Ileum (tissue), 1 donor: ENCODE measurements around the genes SLC2A8, RPL12, STXBP1, PTRH1 and SH2D3C.

DNA sequence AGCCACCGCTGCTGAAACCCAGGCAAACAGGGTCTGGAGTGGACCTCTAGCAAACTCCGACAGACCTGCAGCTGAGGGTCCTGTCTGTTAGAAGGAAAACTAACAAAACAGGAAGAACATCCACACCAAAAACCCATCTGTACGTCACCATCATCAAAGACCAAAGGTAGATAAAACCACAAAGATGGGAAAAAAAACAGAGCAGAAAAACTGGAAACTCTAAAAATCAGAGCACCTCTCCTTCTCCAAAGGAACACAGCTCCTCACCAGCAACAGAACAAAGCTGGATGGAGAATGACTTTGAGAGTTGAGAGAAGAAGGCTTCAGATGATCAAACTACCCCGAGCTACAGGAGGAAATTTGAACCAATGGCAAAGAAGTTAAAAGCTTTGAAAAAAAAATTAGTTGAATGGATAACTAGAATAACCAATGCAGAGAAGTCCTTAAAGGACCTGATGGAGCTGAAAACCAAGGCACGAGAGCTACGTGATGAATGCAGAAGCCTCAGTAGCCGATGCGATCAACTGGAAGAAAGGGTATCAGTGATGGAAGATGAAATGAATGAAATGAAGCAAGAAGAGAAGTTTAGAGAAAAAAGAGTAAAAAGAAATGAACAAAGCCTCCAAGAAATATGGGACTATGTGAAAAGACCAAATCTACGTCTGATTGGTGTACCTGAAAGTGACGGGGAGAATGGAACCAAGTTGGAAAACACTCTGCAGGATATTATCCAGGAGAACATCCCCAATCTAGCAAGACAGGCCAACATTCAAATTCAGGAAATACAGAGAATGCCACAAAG, 79.5 kb downstream of the RALGPS1 start:
- PRO-cap, result no peak

DNA sequence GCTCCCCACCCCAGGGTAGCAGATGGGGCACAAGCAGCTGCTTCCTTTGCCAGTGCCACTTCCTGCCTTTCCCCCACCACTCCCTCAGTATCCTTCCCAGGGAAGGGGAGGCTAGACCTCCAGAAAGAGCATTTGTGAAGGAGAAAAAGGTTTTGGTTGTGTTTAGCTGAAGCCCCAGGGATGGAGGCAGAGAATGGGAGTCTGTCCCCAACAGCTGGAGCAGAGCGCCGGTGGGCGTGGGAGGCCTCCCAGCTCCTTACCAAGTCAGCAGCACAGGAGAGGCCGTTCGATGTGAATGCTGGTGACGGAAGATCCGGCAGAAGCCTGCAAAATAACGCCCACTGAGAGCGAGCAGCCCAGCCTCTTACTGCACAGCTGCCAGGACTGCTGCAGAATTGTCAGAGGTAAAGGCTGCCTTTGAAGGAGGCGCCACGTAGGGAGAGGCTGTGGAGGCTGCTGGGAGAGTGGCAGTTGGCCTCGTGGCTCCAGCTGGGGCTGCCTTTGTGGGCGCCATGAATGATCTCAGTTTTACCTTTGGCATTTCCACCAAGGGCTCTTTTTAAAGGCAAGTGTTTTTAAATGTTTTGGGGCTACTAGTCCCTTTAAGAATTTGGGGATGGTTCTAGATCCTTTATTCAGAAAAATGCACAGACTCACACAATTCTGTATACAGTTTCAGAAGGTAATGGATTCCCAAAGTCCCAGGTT, 26.2 kb downstream of the ANGPTL2 start:
- PRO-cap, result no peak

DNA sequence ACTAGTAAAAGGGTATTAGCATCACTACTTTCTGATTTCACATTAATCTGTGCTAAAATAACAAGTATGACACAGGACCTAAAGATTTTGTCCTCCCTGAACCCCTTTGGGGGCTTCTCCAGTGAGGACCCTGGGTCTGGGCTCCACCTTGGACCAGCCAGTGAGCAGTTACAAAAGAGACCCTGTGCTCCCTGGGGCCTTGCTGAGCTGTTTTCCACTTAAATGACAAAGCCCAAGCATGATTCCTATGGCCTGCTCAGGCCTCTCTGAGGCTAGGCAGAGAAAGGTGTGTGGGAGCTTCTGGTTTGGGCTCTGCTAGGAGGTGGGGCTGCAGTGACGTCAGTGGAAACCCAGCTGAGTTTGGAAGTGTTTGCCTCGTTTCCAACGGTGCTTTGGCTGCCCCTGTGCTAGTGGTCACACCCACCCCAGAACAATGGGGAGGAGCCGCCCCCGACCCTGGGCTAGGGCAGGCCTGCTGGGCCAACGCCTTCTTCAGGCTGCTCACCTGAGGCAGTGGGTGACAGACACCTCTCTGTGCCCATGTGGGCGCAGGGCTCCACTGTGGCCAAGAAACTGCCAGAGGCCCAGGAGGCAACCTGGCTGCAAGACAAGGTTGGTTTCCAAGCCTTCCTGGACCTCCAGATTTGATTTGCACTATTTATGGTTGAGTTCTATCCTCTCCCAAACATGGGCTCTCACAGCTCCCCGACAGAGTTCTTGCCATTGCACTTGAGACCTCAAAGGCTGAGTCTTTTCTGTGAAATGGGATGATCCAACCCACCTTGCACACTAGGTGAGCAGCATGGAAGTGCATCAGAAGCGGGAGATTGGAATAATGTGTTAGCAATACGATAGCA, 10.3 kb downstream of the ANGPTL2 start:
- PRO-cap, result no peak

DNA sequence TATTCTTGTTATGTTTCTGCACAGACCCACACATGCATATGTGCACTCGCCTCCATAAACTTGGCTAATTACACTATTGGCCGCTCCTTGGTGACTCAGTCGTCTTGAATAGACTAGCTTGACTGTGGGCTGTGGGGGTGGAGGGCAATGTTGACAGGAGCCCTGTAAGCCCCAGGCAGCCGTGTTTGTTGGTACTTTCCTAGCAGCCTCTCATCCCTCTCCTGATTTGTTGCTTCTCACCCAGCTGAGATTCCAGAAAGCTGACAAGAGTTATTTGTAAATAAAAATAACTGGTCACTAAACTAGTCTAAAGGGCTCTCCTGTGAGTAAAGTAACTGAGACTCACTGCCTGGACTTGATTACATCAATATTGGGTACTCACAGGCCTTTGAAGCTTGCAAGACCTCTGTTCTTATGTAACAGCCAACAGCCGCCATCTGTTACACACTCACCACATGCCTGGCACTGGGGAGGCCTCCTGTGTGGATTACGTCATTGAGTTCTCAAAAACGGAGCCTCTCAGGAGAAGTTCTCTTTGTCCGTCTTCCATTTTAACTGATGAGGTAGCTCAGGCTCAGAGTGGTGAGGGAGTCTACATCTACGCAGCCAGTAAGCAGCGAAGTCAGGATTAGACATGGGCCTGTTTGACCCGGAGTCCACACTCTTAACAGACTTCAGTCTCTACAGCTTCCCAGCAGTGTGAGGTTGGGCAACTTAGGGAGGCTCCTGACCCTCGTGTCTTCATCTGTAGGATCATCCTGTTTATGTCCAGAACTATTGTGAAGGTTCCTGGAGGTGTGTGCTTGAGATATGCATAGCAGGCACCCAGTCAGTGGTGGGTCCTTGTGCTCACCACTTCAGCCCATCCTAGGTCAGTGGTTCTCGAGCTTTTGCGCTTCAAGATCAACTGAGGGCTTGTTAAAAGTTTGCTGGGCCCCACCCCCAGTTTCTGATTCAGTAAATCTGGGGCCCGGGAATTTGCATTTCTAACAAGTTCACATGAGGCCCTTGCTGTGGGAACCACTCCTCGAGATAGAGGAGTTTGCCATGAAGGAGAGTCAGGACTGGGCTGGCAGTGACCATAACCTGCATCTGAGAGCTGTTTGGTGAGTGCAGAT, 8.9 kb upstream of the ANGPTL2 start:
- PRO-cap, result no peak

GRCh38 chr9:127132931-127133575, 10.6 kb upstream of the ANGPTL2 start:
- PRO-cap, result no peak

GRCh38 chr9:127396614-127397609, at the start of gene SLC2A8:
TSS of gene SLC2A8 (plus strand) at chr9:127397169.
- PRO-cap, result unidirectional peak, minus-strand start at chr9:127396709; unidirectional peak, plus-strand start at chr9:127397201

- PRO-cap, result no peak
These were observed 2.7 kb downstream of the RPL12 start for GRCh38 chr9:127448538-127448881.

GRCh38 chr9:127451178-127451712, at the start of gene RPL12:
TSS of gene RPL12 (minus strand) at chr9:127451406.
- PRO-cap, result bidirectional peak, plus-strand start at chr9:127451510, minus-strand start at chr9:127451405

GRCh38 chr9:127473415-127474379, 22.4 kb downstream of the LRSAM1 start:
- PRO-cap, result no peak

- PRO-cap, result no peak
These were observed 58.8 kb downstream of the LRSAM1 start for GRCh38 chr9:127510127-127510436.

- PRO-cap, result no peak
These were observed 19.0 kb downstream of the NIBAN2 start for GRCh38 chr9:127549743-127550464.

- PRO-cap, result bidirectional peak, plus-strand start at chr9:127608597, minus-strand start at chr9:127608499
These were observed 3.8 kb upstream of the STXBP1 start for GRCh38 chr9:127607953-127609022.

DNA sequence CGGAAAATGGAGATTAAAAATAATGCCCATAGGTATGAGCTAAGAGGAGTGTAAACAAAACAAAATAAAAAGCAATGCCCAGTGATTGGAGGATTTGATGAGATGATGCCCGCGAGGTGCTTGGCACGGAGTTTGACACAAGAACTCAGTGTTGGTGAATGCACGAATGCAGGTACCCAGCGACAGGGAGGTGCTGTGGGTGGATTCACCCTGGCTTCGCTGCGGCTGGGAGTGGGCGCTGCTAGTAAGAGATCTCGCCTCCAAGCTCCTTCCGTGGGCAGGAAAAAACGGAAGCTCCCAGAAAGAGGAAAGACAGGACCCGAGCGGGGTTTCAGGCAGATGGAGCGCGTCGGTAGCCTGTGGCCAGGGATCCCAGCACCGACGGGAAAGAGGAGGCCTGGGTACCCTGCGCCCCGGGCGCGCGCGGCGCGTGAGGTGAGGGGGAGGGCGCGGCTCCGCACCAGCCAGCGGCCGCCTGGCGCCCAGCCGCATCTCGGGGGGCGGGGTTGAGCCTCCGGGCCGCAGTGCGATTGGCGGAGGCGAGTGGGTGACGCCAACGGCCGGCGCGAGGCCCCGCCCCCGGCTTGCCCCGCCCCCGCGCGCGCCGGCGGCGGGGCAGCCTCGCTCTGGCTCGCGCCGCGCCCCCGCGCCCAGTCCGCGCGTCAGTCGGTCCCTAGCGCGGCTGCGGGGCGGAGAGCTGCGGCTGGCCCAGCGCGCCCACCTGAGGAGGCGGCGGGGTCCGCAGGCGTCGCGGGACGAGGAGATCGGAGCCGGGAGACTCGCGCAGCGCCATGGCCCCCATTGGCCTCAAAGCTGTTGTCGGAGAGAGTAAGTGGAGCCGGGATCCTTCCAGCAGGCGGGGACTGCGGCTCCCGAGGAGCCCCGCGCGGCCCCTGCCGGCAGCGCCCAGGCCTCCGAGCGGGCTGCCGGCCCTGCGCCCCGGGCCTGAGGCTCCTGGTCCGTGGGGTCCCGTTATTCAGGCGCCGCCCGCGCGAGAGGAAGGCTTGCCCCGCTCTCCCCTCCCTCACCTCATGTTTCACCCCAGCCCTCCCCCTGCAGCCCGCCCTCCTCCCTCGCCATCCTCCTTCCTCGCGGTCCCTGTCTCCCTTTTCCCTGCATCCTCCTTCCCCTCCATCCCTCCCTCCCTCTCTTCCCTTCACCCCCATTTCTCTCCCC, at the start of gene STXBP1:
STXBP1 (plus strand) TSS at position 665 of the 1,176 bp plus-strand sequence.
- PRO-cap, result bidirectional peak, plus-strand start at position 653 of the sequence, minus-strand start at position 495 of the sequence

GRCh38 chr9:127715339-127716390, at the start of gene PTRH1:
TSS of gene PTRH1 (minus strand) at chr9:127715663.
- PRO-cap, result bidirectional peak, plus-strand start at chr9:127715784, minus-strand start at chr9:127715660

GRCh38 chr9:127721337-127721897, 5.5 kb downstream of the TTC16 start:
- PRO-cap, result no peak

DNA sequence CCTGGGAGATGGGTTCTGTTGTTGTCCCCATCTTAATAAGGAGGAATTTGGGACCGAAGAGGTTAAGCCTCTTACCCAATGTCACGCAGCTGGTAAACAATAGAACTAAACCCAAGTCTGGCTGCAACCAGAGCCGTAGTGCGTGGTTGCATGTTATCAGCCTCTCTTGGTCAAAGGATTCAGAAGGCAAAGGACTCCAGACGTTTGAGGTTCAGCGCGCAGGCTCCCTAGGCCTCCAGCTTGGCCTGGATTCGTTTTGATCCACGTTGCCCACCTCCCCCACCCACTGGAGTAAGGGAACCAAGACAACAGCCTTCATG, 762 bp upstream of the TOR2A start:
- PRO-cap, result no peak

DNA sequence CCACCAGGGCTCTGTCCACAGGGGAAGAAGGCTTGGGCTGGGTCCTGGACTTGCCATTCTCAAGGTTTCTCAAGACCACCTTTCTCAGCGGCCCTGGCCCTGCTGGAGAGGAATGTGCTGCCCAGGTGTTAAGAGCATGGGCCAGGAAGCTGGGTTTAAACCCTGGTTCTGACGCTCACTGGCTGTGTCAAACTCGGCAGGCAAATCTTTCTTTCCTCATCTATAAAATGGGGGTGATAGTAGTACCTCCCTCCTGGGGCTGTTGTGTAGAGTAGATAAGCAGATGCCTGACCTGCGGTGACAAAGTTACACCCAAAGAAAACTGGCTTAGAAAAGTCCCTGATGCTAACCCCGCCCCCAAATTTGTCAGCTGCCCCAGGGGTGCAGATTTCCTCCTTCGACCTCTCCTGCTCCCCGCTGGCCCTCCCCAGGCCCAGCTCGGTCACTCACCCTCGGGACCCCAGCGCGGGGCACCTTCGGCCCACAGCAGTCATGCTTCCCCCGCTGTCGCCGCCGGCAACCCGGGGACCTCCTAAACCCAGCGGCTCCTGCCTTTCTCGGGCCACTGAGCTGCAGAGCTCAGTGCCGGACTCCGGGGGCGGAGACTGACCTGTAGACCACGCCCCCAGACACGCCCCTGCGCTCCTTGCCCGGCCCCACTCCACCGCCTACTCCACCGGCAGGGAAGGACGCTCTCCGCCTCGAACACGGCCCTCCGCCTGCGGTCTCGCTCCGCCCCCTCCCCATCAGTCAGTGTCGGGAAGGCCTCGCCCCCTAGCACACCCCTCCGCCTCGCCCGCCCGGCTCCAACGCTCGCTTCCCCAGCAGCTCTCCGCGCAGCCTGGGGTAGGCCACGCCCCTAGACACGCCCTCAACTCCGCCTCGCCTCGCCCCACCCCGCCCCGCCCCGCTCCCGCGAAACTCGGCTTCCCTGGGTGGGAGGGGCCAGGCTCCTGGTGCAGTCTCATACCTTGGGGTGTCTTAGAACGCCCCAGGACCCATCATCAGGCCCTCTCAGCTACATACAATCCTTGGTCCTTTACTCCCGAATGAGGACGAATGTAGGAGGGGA, 7.4 kb downstream of the SH2D3C start:
- PRO-cap, result no peak

DNA sequence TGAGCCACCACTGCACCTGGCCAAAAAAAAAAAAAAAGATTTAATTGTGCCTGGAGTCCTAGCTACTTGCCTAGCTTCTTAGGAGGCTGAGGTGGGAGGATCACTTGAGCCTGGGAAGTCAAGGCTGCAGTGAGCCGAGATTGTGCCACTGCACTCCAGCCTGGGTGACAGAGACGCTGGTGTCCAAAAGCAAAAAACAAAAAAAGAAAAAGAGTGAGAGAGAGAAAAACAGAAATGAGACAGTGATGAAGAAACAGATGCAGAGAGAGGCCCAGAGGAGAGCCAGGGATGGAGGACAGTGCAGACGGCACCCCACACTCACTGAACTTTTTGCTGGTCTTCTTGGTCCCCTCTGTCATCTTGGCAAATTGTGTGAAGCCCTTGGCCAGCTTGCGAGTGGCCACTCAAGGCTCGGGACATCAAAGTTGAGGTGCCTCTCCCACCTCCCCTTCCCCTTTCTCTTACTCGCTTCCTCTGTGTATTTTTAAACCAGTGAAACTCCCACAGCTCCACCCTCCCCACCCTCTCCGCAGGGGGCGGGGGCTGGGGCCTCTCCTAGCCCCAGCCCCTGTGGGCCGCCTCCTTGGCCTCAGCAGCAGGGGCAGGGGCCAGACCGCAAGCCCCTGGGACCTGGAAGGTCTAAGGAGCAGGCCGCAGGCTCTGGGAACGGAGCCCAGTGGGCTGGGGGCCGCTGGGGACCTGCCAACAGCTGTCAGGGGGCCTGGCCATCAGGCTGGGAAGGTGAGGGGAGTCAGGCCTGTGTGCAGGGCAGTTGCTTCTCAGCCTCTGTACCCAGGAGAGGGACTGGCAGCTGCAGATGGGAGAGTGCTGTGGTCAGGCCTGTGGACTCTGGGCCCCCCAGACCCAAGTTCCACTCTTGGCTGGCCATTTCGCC, at the start of gene SH2D3C:
SH2D3C (minus strand) TSS at position 398 of the 895 bp plus-strand sequence.
- PRO-cap, result unidirectional peak, minus-strand start at position 458 of the sequence

DNA sequence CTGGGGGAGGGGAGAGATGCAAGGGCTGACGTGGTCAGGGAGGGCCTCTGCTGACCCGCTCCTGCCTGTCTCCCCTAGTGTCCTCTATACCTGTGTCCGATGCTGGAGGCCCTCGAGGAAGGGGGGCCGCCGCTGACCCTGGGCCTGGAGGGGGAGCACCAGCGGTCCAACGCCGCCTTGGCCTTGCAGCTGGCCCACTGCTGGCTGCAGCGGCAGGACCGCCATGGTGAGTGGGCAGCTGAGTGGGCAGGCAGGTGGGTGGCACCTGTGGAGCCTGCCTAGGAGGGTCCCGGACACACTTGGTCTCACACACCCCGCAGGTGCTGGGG, 5.8 kb downstream of the FPGS start:
- PRO-cap, result no peak

- PRO-cap, result no peak
These were observed 11.8 kb downstream of the FPGS start for GRCh38 chr9:127814573-127814830.